Spinal cord (tissue), 3 donors: Measurements from ENCODE around the genes MALT1 and GRP.

DNA sequence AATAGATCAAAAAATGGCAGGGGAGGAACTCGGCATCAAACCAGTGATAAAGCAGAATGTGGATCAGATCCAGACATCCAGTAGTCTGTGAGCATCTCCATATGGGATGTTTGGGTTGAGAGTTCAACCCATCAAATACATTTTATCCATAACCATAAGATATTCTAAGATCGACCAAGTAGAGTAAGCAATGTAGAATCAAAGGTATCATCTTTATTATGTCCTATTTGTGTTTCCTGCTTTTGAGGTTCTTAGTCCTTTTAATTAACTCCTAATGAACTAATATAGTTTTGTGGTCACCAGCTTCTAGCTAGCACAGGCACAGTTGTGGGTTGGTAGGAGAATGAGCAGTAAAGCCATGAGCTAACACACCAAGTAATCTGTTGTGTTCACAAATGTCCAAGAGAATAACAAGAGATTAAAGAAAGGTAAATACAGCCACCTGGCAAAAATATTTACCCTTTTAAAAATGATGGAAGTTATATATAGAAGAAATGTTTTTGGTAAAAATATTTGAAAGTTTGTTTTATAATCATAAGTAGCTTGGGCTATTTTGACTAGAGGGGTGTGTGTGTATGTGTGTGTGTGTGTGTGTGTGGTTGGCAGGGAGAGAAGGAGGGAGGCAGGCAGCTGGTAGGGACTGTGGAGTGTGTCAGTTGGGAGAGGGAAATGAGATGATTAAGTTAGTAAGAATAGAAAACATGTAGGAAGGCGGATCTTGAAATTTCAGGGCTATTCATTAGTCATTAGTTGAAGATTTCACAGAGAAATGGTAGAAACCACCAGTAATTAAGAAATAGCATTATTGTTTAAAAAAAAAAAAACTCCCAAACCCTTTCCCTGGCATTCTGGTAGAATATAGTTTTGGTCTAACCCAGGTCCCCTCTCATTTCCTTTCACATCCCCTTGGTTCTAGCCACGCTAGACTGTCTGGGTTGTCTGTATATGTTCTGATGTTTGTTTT, 161.2 kb downstream of the NEDD4L start:
- PRO-cap: no peak
- RAMPAGE, long total RNA: no peak

GRCh38 chr18:58232659-58233147, 188.7 kb downstream of the NEDD4L start:
- PRO-cap: no peak
- RAMPAGE, long total RNA: no peak

DNA sequence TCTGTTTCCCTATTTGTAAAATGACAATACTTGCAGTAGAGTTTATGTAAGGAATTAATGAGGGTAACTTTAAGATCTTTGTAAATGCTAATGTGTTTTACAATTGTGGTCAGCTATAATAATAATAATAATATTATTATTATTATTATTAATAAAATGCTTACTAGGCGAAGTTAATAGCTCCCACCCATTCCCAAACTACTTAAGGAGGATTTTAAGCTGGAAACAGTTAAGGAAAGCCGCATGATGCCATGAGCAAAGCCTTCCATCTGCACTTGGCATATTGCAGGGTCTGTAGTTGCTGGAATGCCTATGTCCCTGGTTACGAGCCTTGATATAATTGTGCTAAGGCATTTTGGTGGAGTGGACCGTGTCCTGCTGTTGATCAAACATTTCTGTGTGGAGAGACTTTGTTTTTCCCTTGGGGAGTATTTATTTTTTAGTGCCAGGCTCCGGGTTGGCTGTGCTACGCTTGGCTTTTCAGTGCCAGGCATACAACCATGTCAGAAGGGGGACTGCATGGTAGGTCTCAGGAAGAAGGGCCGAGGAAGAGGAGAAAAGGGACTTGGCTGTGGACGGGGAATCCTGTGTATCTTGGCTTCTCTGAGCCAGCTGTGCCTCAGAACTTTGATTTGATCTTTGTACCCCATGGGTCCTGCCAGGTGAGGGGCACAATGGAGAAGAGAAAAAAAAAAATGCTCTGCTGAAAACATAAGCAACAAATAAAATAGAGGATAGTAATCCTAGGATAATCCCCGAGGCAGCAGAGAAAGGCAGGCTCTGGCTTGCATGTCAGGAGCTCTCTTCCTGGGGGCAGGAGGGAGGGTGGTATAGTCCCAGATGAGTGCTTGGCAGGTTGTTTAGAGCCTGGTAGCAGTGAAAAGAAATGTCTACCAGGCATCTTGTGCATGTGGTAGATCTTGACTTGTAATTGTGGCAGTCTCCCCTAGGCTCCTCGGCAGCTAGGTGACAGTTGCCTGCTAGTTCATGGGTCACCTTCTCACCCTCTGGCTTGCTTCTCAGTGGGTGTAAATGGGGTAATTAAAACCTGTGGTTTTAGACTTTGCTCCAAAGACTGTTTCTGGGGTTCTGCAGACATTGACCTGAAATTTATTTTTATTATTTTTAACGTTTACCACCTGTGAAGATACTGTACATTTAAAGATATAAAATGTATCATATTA, 232.9 kb downstream of the NEDD4L start:
- PRO-cap: no peak
- RAMPAGE, long total RNA: no peak

DNA sequence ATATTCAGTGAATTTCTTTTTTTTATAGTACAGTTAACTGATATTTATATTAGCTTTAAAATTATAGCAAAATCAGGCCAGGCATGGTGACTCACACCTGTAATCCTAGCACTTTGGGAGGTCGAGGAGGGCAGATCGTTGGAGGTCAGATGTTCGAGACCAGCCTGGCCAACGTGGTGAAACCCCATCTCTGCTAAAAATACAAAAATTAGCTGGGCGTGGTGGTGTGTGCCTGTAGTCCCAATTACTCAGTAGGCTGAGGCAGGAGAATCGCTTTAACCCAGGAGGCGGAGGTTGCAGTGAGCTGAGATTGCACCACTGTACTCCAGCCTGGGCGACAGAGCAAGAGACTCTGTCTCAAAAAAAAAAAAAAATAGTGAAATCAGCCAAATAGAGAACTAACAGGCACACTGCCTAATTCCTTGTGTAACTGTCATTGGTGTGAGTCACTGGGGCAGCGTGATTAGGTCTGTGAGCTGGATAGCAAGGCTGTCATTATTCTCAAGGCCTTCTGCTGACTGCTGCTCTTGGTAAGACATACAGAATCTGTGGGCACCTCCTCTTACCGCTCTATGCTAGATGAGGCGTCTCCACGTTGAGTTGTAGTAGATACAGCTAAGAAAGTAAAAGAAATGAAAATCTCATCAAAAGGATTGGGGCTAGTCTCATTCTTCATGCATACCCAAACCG, 270.2 kb downstream of the NEDD4L start:
- PRO-cap: no peak
- RAMPAGE, long total RNA: no peak

GRCh38 chr18:58399829-58400362, 229.0 kb downstream of the ALPK2 start:
- PRO-cap: no peak
- RAMPAGE, long total RNA: no peak

DNA sequence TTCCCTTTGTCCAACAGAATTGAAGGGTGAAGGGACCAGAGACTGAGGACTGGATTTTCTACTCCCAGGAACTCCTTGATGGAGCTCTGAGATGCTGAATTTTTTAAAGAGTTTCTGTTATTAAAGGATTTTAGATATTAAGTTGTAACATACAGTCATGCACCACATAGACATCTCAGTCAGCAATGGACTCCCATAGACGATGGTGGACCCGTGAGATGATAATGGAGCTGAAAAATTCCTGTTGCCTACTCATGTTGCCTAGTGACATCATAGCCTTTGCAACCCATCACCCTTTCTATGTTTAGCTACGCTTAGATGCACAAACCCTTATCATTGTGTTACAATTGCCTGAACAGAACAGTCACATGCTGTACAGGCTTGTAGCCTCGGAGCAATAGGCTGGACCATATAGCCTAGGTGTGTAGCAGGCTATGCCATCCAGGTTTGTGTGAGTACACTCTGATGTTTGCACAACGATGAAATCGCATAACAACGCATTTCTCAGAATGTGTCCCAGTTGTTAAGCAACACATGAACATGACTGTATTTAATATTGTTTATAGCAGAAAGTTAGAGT, 221.7 kb downstream of the ALPK2 start:
- PRO-cap: no peak
- RAMPAGE, long total RNA: no peak

DNA sequence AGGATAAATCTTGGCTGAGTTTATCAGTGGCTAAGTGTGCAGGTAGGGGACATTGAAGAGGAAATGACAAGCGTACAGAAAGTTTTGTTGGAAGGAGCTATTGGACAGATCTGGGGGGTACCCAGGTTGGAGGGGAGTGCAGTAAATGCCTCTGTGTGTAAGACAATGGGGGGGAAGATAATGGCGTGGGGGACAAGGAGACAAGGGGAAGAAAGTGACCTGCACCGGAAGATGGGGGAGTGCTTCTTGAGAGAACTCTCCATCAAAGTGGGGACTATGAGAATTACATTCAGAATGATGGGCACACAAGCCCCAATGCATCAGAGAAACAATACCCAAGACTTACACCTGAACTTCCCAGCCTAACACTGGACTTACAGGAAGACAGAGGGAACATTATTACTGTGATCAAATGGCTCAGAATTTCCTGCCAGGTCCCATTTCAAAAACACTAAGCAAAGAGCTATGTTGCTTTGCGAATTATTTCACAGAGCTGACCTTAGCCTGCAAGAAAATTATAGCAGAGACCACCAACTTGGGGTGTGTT, 189.9 kb downstream of the ALPK2 start:
- PRO-cap: no peak
- RAMPAGE, long total RNA: no peak

- PRO-cap: no peak
- RAMPAGE, long total RNA: no peak
These were observed 181.9 kb downstream of the ALPK2 start for GRCh38 chr18:58446822-58447576.

DNA sequence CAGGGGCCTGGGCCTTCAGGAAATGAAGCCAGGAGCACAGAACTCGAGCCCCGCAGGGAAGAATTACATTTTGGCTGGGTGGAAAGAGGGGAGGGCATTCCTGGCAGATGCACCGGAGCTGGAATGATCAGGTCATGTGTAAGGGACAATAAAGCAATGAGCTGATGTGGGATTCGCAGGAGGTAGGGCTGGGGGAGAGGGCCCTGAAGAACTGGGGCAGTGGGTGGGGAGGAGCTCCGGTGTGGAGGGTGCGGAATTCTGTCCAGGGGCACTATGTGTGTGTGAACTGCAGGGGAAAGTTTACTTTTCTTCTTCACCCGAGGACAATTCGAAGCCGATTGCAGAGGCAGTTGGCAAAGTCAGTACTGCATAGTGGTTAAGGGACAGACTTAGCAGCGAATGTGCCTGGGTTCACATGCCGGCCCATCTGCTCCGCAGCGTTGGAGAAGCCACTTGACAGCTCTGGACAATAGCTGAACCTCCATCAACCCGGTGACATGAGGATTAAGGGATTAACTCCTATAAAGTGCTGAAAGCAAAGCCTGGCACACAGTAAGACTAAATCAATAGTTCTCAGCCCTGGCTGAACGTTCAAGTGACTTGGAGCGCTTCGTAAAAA, 36.4 kb downstream of the ALPK2 start:
- PRO-cap: no peak
- RAMPAGE, long total RNA: no peak

- PRO-cap: no peak
- RAMPAGE, long total RNA: no peak
These were observed 4.8 kb downstream of the ALPK2 start for GRCh38 chr18:58623954-58624640.

- PRO-cap: unidirectional peak, plus-strand start at chr18:58671471
- RAMPAGE, long total RNA: no peak
These were observed at the start of gene MALT1 for GRCh38 chr18:58670787-58671874. Gene MALT1 (plus strand): TSS chr18:58671465.

GRCh38 chr18:58674287-58674877, 3.1 kb downstream of the MALT1 start:
- PRO-cap: no peak
- RAMPAGE, long total RNA: no peak

DNA sequence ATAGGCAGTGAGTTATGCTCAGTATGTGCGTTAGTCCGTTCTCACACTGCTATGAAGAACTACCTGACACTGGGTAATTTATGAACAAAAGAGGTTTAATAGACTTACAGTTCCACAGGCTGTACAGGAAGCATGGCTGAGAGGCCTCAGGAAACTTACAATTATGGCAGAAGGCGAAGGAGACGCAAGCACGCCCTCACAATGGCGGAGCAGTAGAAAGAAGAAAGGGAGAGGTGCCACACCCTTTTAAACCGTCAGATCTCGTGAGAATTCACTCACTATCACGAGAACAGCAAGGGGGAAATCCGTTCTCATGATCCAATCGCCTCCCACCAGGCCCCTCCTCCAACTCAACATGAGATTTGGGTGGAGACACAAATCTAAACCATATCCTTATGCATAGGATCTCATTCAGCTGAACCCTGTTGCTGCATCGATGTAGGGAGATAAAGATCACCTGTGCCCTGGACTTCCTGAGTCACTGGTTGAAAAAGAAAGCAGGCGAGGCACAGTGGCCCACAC, 84.6 kb upstream of the ZNF532 start:
- PRO-cap: no peak
- RAMPAGE, long total RNA: no peak

- PRO-cap: no peak
- RAMPAGE, long total RNA: no peak
These were observed 22.8 kb downstream of the ZNF532 start for GRCh38 chr18:58887262-58888181.

- PRO-cap: no peak
- RAMPAGE, long total RNA: no peak
These were observed 46.2 kb downstream of the ZNF532 start for GRCh38 chr18:58910821-58911302.

DNA sequence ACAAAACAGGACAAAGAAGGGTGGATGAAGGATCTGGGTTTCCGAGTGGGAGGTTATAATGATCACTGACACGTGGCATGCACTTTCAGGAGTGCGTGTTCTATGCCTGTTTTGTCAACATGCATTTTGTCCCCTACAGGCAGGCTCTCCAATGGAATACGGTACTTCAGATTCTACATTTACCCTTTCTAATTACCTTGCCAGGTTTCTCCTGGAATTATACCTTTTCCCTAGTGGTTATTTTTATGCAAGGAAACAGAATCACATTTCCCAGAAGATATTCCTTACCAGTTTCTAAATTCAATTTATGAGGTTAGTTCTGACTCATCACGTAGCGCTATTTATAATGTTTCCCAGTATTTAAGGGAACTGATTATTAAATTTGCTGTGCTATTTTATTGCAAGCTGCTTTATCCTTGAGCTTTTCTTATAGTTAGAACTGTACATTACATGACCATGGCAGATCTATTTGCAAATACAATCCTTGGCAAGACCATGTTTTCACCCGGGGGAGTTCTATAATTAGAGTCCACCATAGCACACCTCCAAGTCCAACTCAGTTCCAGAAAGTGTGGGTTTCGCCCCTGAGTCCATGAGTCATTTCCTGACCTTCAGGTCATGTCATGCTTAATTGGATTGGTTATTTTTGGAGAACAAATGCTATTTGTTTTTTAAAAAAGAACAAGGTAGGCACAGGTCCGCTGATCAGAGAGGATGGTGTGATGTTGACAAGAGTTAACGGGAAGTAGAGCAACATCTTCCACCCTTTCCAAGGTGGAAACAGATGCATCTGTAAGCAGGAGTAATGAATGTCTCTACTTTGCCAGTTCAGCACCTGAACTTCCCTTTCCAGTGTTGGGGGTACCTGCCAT, 126.6 kb downstream of the ZNF532 start:
- PRO-cap: no peak
- RAMPAGE, long total RNA: no peak

DNA sequence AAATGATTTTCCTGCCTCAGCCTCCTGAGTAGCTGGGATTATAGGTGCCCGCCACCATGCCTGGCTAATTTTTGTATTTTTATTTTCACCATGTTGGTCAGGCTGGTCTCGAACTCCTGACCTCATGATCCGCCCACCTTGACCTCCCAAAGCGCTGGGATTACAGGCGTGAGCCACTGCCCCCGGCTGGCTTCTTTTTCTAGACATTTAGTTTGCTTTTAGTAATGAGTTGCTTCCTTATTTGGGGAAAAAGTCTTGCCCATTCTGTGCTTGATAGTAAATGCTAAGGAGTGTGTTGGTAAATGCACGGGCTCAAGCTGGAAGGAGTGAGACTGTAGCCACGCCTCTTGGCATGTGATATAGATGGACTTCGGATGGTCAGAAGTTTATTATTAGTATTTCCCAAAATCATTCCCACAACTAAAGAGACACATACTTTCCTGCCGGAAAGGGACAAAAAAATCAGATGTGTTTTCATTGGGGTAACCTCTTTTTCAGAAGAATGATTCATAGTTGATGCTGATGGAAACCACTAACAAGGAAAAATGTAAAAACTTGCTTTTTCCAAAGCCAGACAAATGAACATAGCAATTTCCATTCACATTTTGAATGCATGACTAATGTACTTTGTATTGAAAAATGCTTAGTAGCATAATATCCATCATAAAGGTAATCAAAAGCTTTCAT, 133.1 kb downstream of the ZNF532 start:
- PRO-cap: no peak
- RAMPAGE, long total RNA: no peak

- PRO-cap: no peak
- RAMPAGE, long total RNA: no peak
These were observed at the start of gene GRP for GRCh38 chr18:59219823-59220464. Gene GRP (plus strand): TSS chr18:59220158.

DNA sequence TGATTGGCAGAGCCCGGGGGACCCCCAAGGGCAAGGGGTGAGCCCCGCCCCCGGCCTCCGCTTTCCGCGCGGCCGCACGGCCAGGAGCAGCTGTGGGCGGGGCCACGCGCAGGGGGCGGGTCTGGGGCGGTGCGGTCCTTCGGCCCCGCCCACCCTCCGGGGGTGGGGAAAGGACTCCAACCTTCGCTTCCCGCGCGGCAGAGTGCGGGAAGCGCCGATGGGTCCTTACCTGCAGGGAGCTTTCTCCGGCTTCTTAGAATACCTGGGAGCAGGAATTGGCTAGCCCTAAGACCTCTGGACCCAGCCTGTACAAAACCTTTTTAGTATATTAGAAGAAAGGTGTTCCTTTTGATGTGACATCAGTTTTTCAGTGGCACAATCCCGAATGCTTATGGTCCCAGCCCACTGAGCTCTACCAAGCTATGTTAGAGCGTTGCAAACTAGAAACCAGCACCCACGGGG, 287 bp upstream of the LMAN1 start:
- PRO-cap: no peak
- RAMPAGE, long total RNA: no peak

- PRO-cap: no peak
- RAMPAGE, long total RNA: no peak
These were observed 143.6 kb upstream of the LMAN1 start for GRCh38 chr18:59502364-59503358.